ENCODE data around the genes FBXL3 and SPRY2.

DNA sequence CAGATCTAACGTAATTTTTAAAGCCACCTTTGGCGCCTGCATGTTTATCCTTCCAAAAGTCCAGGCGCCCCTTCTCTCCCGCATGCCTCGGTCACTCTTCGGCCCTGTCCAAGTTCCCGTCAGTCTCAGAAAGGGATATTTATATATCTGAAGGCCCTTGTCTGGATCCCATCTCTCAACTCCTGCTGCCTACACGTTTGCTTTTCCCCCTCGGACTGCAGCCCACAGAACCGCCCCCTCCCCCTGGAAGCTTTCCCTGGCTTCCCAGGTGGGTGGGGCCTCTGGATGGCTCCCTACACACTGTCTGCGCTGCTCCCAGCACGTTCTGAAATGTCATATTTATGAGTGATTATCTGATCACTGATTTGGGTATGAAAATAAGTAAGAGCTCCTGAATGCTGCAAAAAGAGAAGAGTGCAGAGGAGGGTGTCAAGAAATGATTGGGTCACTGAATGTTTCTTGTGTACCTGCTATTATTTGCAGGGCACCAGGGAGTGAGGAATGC, 1.1 kb upstream of the KCTD12 start:
- PRO-cap = no peak
- RAMPAGE, long total RNA, 4 experiments = no peak in any of the 4 experiments

- PRO-cap = no peak
- RAMPAGE, long total RNA, 4 experiments = no peak in any of the 4 experiments
Observed at GRCh38 chr13:76894427-76894771, 8.2 kb upstream of the KCTD12 start.

- PRO-cap = bidirectional peak, plus-strand start at chr13:77027325, minus-strand start at chr13:77027159; unidirectional peak, minus-strand start at chr13:77027533
- RAMPAGE, long total RNA, 4 experiments = start-site peak on the minus strand in 4 of 4 experiments, at chr13:77027138-77027180 at its widest, 50 to 165 reads per replicate
Observed at GRCh38 chr13:77026969-77027712, at the start of gene FBXL3. Gene FBXL3, minus strand, starts transcription at chr13:77027159.

DNA sequence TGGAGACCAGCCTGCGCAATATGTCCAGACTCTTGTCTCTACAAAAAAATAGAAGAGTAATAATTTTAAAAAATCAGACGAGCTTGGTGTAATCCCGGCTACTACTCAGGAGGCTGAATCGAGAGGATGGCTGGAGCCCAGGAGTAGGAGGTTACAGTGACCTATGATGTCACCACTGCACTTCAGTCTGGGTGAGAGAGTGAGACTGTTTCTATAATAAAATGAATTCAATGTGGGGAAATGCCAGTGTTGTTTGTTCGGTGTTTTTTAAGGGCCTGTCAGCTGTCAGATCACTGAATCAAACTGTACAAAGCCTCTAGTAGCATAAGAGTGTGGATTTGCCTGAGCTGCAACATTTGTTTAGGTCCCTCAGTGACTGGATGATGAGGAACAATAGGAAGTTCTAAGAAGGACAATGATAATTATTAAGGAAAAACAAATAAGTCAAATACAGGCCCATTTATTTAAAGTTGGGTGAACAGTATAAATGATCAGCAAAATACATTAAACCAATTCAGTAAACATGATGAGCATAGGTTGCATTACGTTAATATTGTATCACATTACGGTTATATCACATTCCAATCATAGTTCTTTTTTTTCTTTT, 1.4 kb upstream of the FBXL3 start:
- PRO-cap = no peak
- RAMPAGE, long total RNA, 4 experiments = no peak in any of the 4 experiments

DNA sequence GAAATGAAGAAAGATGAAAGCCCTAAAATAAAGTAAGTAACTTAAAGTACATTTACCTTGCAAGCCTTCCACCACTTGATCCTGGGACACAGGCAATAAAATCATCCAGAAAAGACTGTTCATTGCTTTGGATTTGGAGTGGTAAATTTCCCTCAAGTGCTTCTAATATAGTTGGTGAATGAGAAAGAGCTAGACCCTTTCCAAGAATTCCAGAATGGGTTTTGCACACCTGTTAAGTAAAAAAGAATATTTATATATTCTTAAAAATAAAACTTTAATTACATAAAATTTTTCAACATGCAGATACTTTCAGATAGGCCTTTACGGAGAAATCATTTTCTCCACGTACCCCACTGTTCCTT, 130.9 kb upstream of the FBXL3 start:
- PRO-cap = no peak
- RAMPAGE, long total RNA, 4 experiments = no peak in any of the 4 experiments

DNA sequence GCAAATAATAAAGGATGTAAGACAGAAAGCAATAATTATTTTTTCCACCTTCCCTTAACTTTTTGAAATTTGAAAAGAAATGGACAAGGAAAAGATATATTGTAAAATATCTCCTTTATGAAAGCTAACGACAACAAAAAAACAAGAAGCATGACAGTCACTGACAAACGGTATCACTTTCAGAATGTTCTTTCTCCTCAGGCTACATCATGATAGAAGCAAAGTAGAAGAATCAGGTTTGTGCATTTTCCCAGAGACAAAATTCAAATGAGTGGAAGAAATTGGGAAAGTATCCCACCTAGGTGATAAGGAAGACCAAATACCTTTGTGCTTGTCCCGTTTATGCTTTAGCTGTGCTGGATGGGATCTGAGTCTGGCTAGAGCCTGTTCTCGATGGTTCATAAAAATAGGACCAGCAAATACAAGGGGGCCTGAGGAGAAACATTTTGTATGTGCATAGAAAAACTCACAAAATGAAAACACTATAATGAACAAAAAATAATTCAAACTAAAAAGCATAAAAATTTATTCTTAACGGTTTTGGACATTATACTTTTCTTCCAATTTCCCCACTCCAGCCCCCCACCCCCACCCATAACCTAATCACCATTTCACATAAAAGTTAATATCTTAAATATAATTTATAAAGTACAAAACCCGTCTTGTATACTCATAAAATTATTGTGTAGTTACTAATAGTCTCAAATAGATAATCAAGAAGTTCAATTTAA, 93.9 kb downstream of the MYCBP2 start:
- PRO-cap = no peak
- RAMPAGE, long total RNA, 4 experiments = no peak in any of the 4 experiments

DNA sequence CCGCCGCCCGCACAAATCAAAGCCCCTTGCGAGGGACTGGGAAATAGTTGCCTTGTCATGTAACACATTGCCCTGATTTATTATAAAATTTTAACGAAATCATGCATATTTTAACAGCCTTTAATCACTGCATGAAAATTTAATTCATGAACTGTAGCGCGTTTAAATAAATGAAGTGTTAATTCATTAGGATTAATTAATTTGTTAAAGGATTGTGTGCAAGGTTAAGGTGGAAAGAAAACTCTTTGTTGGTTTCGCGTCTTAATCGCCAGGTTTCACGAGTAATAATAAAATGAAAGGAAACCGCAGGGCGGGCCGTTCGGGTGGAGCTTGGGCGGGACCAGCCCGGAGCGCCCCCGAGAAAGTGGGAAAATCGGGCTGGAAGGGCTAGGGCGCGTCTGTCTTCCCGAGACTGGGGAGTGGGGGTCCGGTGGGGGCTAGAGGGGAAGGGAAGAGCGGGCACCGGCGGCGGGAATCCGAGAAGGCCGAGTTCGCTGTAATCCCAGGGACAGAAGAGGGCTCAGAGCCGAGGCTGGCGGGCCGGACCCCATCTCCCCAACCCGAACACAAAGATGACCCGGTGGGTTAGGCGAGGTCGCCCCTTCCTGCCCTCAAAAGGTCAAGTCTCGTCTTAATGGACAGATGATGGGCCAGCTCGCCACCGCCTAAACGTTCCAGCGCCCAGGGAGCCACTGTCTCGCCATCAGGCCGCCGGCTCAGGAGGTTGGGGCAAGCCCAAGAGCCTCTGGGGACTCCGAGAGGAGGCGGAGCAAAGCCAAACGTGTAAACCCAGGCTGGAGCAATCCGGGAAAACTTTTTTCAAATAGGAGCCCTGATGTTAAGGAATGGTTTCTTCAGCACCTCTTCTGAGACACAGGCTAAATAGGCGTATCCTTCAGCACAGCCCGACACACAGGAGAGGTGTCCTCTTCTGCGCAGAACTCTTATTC, 6.0 kb upstream of the POU4F1 start:
- PRO-cap = no peak
- RAMPAGE, long total RNA, 4 experiments = no peak in any of the 4 experiments

- PRO-cap = unidirectional peak, plus-strand start at chr13:79405225
- RAMPAGE, long total RNA, 4 experiments = start-site peak on the minus strand in 2 of 4 experiments, at chr13:79404536-79405337 at its widest, 22 to 31 reads per replicate
Observed at GRCh38 chr13:79404903-79405453, 1.1 kb downstream of the RBM26 start.

GRCh38 chr13:80070291-80070613, 270.7 kb downstream of the SPRY2 start:
- PRO-cap = no peak
- RAMPAGE, long total RNA, 4 experiments = no peak in any of the 4 experiments

GRCh38 chr13:80133663-80133997, 207.3 kb downstream of the SPRY2 start:
- PRO-cap = no peak
- RAMPAGE, long total RNA, 4 experiments = no peak in any of the 4 experiments

DNA sequence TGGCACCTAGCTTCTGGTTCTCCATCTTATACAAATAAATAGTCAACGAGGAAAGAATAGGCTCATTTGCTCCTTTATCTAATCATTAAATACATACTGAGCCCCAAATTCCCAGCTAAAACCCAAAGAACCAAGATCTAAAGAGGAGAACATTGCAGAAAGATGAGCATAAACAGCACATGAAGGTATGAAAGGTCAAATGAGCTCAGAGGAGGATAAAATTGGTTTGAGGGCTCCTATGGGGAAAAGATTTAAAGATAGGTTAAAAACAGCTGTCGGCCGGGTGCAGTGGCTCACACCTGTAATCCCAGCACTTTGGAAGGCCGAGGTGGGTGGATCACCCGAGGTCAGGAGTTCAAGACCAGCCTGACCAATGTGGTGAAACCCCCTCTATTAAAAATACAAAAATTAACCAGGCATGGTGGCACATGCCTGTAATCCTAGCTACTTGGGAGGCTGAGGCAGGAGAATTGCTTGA, 184.3 kb downstream of the SPRY2 start:
- PRO-cap = no peak
- RAMPAGE, long total RNA, 4 experiments = no peak in any of the 4 experiments

DNA sequence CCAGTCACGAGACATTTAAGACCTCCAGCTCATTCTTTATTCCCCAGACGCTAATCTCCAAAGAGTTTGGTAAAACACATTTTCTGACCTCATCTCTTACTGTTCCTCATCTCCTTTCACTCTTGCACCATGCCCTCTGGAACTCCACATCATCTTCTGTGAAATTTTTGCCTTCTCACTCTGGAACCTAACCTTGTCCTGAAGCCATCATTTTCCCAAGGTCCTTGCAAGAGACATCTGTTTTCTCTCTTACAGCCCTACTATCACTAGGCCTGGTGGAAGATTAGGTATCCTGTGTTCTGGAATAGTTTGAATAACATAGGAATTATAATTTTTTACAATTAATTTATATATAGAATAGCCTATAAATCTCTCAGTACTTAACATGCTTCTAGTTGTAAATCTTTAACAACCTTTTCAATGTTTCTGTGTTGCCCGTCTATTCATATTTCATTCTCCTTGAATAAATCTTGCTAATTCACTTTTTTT, 37.4 kb downstream of the SPRY2 start:
- PRO-cap = no peak
- RAMPAGE, long total RNA, 4 experiments = no peak in any of the 4 experiments

DNA sequence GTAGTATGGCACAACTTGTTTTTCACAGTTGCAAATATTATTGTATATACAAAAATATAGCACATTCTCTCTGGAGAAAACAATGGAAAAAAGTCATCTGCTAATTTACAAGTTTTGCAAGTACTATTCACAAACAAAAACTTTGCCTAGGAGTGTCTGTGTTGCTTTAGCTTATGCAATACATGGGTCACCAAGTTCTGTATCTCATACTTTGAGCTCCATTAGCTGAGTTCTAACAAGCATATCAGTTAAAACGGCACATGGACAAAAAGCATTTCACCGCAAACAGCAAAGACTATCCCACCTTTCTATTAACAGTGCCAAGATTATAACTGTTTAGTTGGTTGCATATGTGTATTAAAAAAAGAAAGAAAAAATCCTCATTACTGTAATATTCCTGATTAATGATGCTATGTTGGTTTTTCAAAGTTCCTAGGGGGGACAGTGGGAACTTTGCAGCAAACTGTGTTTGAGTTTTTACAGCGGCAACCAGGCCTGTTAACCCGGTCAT, 4.5 kb downstream of the SPRY2 start:
- PRO-cap = no peak
- RAMPAGE, long total RNA, 4 experiments = no peak in any of the 4 experiments

DNA sequence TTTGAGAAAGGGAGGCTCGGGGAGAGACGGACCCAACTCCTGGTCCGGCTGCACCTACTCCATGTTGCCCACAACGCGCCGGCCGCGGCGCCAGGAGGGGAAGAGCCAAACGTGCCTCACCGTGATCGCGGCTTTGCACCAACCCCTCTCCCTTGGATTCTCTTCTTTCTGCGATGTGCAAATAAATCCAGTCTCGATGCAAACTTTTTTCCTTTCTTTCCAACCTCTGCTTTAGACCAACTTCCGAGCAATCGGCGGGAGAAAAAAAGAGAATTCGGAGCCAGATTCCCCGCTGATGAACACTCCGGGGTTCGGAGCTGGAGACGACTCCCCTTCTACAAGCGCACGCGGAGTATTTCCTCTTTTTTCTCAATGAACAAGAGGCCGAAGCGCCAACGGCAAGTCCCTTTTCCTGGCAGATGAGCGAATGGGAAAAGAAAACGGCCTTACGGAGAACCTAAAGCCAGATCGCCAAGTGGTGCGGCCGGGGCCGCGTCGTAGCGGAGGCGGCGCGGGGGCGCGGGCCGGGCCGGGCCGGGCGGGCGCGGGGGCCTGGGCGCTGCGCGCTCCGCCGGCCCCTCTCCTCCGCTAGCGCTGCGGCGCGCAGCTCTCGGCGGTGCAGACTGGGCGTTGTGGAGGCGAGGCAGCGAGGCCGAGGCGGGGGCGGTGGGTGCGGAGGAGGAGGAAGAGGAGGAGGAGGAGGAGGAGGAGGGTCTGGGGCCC, at the start of gene SPRY2:
TSS of gene SPRY2 (minus strand) at position 625 of the 723 bp plus-strand sequence.
- PRO-cap = bidirectional peak, plus-strand start at position 466 of the sequence, minus-strand start at position 374 of the sequence; bidirectional peak, plus-strand start outside the sequence, minus-strand start at position 625 of the sequence
- RAMPAGE, long total RNA, 4 experiments = start-site peak on the minus strand in 3 of 4 experiments, centred at positions 230 to 375 of the sequence, 20 to 39 reads per replicate

DNA sequence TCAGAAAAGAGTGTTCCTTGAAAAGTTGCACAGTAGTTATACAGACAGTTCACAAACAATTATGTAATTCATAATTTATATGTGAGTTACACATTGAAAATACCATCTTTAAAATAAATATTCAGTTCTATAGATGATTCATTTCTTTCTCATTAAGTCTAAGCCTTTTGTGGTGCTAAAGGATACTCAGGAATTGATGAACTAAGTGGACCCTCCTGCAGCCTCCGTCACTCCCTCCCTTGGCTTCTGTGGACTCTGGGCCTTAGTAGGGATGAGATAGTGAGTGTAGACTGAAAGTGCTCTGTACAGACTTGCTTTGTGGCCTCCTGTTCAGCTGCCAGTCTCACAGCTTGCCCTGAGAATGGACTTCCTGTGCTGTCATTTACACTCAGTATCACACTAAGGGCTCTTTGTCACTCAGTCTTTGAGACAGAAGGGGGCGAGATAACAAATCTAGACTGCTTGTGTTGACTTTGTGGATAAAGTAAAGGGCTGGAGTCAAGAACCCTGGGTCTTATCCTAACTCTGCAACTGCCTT, 20.8 kb upstream of the SPRY2 start:
- PRO-cap = no peak
- RAMPAGE, long total RNA, 4 experiments = no peak in any of the 4 experiments

GRCh38 chr13:80670695-80671069, 329.8 kb upstream of the SPRY2 start:
- PRO-cap = no peak
- RAMPAGE, long total RNA, 4 experiments = no peak in any of the 4 experiments

DNA sequence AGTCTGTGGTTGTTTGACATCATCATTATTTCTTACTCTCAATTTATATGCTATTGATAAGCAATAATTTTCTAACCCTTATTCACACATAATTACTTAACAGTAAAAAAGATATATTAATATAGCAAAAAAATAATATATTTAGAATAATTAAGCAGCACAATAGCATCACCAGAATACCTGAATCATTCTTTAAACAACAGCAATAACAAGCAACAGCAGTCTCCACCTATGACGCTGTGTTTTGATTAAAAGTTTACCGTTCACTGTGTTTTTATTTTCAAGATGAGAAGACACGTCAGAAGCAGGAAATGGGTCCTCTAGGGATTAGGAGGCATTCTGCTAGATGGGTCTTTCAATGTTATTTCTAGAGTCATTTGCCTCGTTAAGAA, 628.4 kb upstream of the SPRY2 start:
- PRO-cap = no peak
- RAMPAGE, long total RNA, 4 experiments = no peak in any of the 4 experiments

DNA sequence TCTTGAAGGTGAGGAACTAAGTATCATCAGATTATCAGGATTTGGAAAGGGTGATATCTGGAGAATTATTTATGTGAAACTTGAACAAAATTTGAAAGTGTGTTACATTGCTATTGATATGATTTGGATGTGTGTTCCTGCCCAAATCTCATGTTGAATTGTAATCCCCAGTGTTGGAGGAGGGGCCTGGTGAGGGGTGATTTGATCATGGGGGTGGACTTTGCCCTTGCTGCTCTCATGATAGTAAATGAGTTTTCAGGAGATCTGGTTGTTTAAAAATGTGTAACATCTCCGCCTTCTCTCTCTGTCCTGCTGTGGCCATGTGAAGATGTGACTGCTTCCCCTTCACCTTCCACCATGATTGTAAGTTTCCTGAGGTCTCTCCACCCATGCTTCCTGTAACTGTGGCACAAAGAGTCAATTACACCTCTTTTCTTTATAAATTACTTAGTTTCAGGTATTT, 1731.0 kb downstream of the SLITRK5 start:
- PRO-cap = no peak
- RAMPAGE, long total RNA, 4 experiments = no peak in any of the 4 experiments

DNA sequence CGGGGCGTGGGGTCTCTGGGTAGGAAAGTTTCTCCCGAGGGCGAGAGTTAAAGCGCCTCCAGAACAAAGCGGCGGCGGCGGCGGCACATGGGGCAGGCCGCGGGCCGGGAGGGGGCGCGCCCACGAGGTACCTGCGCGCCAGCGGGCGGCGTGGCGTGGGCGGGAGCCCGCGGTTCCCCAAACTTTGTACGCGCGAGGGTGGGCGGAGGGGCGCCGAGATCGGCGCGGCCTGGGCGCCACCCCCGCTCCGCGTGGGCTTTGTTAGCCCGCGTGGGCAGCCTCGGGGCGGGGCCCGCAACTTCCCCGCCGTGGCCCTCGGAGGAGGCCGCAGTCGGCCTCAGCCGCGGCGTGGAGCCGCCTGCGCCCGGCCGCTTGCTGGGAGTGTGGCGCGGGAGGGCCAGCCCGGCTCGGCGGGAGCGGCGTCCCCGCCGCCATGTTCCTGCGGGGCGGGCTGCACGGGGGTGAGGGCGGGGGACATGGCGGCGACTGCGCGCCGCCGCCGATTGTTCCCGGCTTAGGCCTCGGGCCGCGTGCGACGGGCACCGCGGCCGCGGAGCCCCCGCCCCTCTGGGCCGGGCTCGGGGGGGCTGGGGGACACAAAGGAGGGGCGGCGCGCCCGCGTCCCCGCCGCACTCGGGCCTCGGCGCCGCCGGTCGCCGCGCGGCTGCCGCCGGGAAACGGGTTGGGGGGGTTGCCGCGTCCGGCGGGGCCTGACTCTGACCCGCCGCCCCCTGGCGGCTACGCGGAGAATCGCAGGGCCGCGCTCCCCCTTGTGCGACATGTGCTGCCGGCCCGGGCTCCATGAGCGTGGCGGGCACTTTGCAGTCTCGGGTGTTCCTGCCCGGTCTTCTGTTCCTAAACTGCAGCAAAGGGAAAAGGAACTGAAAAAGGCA, 49.8 kb upstream of the GPC5 start:
- PRO-cap = bidirectional peak, plus-strand start at position 464 of the sequence, minus-strand start at position 435 of the sequence; unidirectional peak, minus-strand start at position 658 of the sequence
- RAMPAGE, long total RNA, 4 experiments = no peak in any of the 4 experiments

DNA sequence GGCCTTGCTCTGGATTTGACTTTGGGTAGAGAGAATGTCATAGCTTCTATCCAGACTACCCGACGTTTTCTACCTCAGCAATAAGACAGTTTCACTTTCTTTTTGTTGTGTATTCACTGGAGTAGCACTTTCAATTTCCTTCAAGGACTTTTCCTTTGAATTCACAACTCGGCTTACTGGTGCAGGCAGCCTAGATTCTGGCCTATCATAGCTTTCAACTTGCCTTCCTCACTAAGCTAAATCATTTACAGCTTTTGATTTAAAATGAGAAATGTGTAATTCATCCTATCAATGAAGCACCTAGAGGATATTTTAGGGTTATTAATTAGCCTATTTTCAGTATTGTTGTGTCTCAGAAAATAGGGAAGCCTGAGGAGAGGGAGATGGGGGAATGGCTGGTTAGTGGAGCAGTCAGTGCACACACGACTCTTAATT, 420.3 kb upstream of the GPC6 start:
- PRO-cap = no peak
- RAMPAGE, long total RNA, 4 experiments = no peak in any of the 4 experiments

Measured in suprapubic skin (tissue), 4 donors.